Gastroesophageal sphincter (tissue), 4 donors: ENCODE measurements around a stretch of chr1.

DNA sequence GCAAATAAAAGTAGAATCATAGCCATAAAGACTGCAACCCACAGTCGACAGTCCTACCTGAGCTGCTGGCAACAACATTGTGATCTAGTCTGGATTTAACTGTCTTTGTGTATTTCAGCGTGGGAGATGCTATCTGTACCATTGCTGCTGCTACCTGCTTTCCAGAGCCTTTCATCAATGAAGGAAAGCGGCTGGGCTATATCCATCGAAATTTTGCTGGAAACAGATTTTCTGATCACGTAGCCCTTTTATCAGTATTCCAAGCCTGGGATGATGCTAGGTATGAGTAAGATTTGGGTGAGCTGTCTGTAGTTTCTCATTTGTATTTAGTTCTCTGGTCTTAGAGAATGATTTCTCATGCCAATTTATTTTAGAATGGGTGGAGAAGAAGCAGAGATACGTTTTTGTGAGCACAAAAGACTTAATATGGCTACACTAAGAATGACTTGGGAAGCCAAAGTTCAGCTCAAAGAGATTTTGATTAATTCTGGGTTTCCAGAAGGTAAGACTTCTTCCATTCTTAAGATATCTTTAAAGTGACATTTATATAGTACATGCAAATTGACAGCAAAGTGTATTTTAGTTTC lies 42.1 kb downstream of the DHX9 start:
- PRO-cap = no peak
- RAMPAGE, long total RNA, 4 experiments = no peak in any of the 4 experiments

- PRO-cap = bidirectional peak, plus-strand start at chr1:183032906, minus-strand start at chr1:183032625
- RAMPAGE, long total RNA, 4 experiments = no peak in any of the 4 experiments
Measured at GRCh38 chr1:183032353-183033212, 9.4 kb downstream of the LAMC1 start.

GRCh38 chr1:183044964-183045282 lies 21.7 kb downstream of the LAMC1 start:
- PRO-cap = no peak
- RAMPAGE, long total RNA, 4 experiments = no peak in any of the 4 experiments

DNA sequence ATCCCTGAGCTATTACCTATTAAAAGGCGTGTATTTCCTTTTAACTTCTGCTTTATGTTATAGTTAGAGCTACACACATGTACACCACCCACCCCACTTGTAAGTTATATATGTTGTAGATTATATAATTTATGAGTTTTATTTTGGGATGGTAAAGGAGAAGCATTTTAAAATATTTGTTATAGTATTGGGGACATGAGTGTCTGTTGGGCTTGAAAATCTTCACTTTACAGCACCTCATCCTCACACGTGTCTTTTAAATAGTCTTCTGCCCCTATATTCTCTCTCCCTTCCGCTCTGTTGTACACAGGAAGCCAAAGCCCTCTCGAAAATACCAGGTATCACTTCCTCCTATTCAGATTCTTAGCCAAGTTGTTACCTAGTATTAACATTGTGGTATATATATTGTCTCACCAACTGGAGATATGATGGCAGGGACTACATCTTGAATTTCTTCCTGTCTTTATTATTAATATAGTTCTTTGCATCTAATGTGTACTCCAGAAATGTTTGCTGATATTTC lies 25.4 kb downstream of the LAMC1 start:
- PRO-cap = no peak
- RAMPAGE, long total RNA, 4 experiments = no peak in any of the 4 experiments

DNA sequence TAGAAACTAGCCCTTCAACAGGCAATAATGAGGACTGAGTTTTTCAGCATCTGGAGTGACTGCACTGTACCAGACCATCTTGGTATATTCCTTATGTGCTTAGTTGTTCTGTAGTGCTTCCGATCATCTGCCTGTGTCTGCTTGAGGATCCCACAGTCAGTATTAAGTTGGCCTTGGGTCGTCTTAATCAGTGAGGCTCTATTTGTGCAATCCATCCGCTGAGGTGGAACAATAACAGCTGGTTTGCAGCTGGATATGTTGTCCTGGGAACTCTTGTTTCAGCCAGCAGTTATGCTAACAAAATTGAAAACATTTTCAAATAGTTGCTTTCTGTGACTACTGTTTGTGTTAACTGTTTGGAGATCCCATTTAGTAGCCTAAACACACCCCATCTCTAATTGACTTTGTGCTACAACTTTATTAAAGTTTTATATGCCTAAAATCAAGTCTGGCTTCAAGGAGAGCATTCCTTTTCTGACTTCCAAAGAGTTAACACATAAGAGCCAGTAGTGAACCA lies 73.7 kb downstream of the LAMC1 start:
- PRO-cap = unidirectional peak, minus-strand start at position 139 of the sequence
- RAMPAGE, long total RNA, 4 experiments = no peak in any of the 4 experiments

GRCh38 chr1:183286901-183287885 lies 101.1 kb downstream of the LAMC2 start:
- PRO-cap = no peak
- RAMPAGE, long total RNA, 4 experiments = no peak in any of the 4 experiments

DNA sequence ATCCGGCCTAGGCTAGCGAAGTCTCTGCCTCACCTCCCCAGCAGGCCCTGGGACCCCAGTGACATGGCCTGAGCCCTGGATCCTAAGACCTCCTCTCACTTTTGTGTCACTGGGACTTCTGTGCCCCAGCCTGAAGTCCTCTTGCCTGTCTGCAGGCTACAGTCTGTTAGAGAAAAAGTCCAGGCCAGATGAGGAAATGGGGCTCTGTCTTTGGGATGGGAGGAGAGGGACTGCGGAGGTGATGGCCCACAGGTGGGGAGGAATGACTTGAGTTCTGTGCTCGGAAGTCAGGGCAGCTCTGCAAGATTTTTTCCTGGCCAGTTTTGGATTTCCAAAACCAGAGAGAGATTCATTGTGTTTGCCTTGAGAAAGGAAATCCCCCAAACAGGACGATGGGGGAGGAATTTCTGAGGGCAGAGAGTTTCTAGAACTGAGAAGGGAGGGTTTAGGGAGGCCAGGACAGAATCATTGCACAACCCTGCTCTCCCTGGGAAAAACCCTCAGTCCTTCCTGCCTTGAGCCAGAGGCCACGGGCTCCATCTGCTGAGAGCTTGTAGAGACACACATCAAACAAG lies 99.9 kb downstream of the NMNAT2 start:
- PRO-cap = no peak
- RAMPAGE, long total RNA, 4 experiments = no peak in any of the 4 experiments

DNA sequence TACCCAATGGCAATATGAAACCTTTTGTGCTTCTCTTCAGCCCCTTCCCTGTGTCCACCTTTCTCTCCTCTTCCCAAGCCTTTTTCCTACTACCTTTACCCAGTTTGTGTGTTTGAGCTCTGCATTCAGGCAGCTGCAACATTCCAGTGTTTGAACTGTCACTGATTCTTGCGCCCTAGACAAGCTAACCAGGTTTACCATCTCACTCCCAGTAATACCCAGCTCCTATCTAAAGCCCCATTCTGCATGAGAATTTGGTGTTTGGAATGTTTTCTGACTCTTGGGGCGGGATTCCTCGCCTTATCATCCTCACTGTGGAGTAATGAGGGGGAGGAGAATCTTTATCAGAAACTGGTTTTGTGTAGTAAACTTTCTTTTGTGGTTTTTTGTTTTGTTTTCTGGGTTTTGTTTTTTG lies 36.5 kb downstream of the NCF2 start:
- PRO-cap = no peak
- RAMPAGE, long total RNA, 4 experiments = no peak in any of the 4 experiments

GRCh38 chr1:183870426-183870715 lies 65.5 kb downstream of the RGL1 start:
- PRO-cap = bidirectional peak, plus-strand start at chr1:183870849, minus-strand start at chr1:183870534
- RAMPAGE, long total RNA, 4 experiments = no peak in any of the 4 experiments

DNA sequence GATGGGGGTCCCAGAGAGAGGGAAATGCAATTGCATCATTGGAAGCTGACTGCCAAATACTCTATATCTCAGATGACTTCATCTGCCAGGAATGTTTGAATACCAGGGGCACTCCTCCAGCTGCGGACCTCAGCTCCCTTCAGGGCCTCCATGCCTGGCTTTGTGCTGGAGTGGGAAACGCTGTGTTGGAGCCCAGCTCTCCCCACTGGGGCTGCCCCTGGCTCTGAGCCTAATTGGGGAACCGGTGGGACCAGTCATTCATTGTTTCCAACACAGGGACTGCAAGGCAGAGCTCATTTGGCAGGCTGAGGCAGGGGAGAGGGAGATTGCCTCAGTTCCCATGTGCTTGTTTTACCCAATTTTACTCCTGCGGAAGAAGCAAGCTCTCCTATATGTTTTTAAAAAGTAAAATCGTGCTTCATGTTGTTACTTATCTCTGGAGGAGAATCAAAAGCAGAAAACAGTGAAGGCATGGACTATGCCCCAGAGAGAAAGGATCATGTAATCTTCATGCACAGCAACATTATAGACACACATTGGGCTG lies 76.9 kb downstream of the RGL1 start:
- PRO-cap = no peak
- RAMPAGE, long total RNA, 4 experiments = no peak in any of the 4 experiments

DNA sequence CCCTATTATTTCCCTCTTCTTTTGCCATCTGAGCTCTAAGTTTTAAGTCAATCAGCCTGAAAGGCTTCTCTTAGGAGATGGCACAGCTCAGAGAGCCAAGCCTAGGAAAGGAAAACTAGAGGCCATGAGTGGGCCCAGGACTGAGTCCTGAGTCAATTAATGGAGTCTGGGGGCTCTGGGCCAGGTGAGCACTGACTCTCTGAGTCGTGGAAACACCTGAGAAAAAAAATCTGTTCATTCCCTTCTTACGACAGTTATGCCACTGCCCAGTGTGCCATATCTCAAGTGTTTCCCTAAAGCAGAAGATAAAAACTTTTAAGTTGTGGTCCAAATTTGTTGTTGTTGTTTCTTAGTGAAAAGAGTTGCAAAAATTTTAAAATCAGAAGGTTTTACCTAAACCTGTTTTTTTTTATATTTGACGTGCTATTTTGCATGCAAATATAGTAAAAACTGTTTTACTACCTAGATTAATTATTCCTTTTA lies 157.4 kb downstream of the TSEN15 start:
- PRO-cap = unidirectional peak, minus-strand start at position 229 of the sequence
- RAMPAGE, long total RNA, 4 experiments = no peak in any of the 4 experiments

DNA sequence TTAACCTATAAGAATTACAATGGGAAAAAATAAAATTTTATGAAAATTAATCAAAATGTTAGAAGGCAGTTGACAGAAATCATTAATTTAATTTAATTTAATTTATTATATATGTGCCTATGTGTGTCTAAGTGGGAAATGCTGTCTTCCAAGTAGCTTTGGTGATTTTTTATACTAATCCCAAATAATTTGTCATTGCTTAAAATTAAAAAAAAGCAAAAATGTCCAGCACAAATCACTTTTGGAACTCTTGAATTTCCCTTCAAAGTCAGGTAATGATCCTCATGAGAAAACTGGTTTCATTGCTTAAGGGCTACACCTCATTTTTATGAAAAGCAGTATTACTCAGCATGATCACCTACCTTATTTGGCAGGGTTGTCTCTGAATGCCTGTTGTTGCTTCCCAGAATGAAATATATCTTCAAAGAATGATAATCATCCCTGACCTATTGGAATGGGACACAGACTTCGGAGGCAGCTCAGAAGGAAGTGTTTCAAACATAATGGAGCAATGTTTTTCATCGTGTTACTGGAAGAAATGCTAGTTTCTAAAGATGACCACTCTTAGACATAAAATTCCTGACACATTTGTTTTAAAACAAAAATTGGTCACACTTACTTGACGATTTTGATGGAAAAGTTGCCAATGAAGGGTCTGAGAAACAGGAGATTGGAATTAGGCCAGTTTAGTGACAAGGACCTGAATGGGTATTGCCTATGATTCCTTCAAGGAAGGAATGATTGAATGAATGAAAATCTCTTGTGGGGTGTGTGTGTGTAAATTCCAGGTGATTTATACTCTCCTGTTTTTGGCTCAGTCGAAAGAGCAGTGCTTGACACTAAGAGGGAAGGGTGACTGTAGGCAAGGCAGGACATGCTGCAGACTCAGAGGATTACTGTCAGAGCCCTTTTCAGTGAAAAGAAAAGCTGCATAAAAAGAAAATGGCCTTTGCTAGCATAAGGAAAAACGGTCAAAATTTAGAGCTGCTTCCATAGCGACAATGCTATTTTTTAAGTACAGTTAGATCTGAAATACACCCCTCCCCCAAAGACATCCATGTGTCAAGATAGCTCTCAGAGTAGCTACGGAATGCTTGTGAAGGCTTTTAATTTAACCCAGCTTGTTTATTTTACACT lies 29.9 kb downstream of the C1orf21 start:
- PRO-cap = no peak
- RAMPAGE, long total RNA, 4 experiments = no peak in any of the 4 experiments

- PRO-cap = no peak
- RAMPAGE, long total RNA, 4 experiments = no peak in any of the 4 experiments
Measured at GRCh38 chr1:184457344-184458088, 70.7 kb downstream of the C1orf21 start.

GRCh38 chr1:184535192-184535968 lies 148.6 kb downstream of the C1orf21 start:
- PRO-cap = no peak
- RAMPAGE, long total RNA, 4 experiments = no peak in any of the 4 experiments

- PRO-cap = no peak
- RAMPAGE, long total RNA, 4 experiments = no peak in any of the 4 experiments
Measured at GRCh38 chr1:184590163-184590742, 164.4 kb downstream of the EDEM3 start.

GRCh38 chr1:184621419-184621699 lies 133.3 kb downstream of the EDEM3 start:
- PRO-cap = no peak
- RAMPAGE, long total RNA, 4 experiments = no peak in any of the 4 experiments

DNA sequence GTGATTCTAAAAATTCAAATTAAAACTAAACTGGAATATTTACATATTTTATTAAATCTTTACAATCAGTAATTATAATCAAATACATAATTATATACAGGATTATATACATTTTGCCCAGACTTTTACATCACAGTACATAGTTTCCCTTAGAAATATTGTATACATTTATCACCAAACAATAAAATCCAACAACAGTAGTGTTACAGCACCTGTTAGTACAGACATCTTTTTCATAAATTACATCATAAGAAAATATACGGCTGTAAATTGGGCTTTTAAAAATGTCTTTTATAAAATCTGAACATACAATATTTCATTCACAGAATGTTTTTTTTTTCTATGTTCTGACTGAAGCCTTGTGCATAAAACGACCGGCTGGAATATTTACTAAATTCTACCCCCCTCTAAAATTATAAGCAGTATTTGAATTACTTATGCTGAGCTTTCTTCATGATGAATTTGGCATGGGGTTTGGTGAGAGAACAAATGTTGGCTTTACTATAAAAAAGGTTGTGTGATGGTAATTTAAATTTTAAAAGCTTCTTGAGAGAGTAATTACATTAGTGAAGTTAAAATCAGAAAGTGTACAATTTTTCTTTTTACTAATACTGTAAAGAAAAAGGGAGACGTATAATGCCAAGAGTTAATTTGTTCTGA lies 64.1 kb downstream of the EDEM3 start:
- PRO-cap = no peak
- RAMPAGE, long total RNA, 4 experiments = no peak in any of the 4 experiments

DNA sequence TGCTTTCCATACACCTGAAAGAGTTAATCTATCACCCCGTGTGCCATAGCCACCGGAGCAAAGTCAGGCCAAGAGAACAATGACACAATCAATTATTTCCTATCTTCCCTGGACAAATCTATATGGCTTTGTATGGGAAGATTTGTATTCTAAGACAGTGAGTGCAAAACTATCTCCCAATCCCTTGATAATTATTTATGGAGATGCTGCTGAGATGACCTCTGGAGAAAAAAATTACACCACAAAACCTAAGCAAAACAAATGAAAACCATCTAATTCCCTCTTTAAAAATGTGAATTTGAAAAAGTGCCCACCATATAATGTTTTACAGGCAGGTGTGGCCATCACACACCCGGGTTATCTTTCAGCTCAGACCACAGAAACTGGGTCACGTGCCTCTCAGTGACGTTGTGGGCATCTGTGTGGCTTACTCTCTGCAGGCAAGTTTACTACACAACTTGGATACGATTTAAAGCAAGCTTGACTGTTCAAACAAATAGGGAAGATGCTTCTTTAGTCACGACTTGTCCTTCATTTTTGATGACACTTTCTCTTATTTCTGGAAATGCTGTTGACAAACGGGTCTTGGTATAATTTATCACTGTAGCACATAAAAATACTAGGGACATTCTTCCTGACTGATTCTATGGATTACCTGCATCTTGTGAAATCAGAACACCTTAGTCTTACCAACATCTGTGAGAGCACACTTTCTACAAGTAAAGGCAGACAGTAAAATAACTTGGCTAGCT lies 89.0 kb upstream of the EDEM3 start:
- PRO-cap = no peak
- RAMPAGE, long total RNA, 4 experiments = no peak in any of the 4 experiments

GRCh38 chr1:184892143-184892563 lies 82.2 kb downstream of the NIBAN1 start:
- PRO-cap = no peak
- RAMPAGE, long total RNA, 4 experiments = no peak in any of the 4 experiments

DNA sequence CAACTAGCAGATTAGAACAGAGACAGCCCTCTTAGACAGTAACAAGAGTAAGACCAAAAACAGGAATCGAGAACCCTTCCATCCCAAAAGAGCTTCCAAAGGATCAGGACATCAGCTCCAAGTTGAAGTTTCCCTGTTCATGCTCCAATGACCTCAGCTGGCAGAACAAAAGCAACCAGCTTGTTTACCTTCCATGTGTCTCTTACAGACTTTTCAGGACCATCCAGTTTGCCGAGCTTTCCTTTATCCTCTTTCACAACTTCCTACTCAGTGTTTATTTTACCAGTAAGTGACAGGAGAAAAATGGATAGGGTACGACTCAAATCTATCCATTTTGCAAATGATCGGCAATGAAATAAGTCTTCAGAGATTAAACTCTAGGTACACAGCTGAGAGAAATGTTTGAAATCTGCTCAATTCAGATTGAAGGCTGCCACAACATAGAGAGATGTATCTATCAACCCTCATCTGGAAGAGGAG lies 44.4 kb downstream of the NIBAN1 start:
- PRO-cap = no peak
- RAMPAGE, long total RNA, 4 experiments = no peak in any of the 4 experiments